ENCODE measurements around a stretch of chr5.

DNA sequence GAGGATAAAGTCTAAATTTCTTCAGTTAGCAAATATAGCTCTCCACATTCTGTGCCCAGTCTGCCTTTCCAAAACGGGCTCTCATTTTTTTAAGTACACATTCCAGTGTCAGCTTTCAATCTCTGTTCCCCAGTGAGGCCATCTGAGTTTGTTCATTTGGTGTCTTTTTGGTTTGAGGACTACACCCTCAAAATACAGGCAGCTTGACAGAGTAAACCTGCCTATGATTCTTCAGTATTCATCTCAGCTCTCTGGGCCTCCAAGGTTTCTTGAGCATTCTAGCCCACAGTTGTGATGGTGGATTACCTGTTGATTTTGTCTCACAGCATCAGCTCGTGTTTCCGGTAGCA is 55.7 kb downstream of the NR3C1 start:
- PRO-cap, 2 experiments, result no peak in any of the 2 experiments

- PRO-cap, 2 experiments, result no peak in any of the 2 experiments
Measured at GRCh38 chr5:143353905-143354605, 49.4 kb downstream of the NR3C1 start.

GRCh38 chr5:143401874-143402456 is 1.5 kb downstream of the NR3C1 start:
- PRO-cap, 2 experiments, result peak in 1 of 2 experiments; most common plus-strand start chr5:143402111 (in 1)

DNA sequence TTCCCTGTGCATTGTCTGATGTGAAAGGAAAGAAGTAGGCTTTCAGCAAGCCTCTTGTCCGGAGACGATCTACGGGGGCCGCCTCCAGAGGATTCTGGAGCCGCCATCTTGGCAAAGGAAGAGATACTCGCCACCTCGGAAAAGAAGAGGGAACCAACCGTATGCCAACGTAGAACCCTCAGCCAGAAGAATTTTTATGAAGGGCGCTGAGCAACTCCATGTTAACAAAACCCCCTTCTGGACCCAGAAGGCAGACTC is 2.0 kb upstream of the NR3C1 start:
- PRO-cap, 2 experiments, result no peak in any of the 2 experiments

DNA sequence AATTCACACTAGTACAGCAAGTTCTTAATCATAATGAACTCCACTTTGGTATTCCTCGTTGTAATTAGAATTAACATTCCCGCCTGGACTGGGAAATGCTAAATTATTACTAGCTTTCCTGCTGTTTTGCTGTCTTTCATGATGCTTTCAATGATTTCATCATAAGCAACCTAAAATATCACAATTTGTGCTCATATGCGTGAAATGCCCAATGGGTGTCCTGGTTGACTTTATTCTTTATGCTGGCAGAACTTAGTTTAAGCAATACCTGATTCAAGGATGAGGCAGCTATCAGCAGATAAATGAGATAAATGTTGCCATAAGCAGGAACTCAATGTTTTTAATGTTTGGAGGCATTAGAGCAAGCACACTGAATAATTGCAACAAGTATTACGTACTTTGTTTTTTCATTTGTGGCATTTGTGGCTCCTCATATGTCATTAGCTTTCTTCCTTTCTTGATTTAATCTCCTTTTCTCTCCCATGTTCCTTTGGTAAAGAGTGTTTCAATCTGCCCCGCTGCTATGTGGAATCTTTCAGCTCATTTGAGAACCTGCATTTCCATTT is 6.3 kb upstream of the NR3C1 start:
- PRO-cap, 2 experiments, result no peak in any of the 2 experiments

GRCh38 chr5:143417835-143418525 is 14.5 kb upstream of the NR3C1 start:
- PRO-cap, 2 experiments, result no peak in any of the 2 experiments

- PRO-cap, 2 experiments, result no peak in any of the 2 experiments
Measured at GRCh38 chr5:143582921-143583428, 179.5 kb upstream of the NR3C1 start.

GRCh38 chr5:143635044-143635626 is 176.8 kb upstream of the HMHB1 start:
- PRO-cap, 2 experiments, result no peak in any of the 2 experiments

DNA sequence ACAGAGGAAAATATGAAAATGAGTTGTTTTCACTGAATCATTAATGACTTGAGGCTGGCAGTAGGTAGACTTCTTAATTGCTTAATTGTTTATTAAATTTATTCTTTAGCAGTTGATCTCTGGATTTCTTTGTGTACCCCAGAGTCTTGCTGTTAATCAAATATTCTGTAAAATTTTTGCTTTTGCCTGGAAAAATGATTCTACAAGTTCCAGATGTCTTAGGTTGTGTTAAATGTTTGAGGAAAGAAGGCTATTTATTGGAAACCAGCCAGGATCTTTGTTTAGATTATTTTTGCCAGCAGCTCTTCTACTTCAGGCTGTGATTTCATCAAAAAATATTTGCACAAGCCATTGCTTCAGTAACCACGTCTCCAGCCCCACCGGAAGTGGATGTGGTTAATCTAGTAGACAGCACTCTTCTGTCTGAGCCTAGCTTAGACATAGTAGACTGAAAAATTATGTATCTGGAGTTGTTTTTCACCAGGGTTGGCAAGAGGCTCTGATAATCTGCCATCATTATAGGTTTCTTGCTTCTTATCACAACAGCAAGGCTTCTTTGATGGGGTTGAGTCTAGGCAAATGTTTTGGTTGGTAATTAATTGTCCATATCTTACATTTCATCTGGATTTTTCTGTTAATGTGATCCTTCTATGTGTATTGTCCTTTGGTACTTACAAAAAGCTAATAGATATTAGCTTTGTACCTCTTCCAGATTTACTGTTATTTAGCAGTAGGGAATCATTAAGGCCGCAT is 17.1 kb downstream of the KCTD16 start:
- PRO-cap, 2 experiments, result no peak in any of the 2 experiments

DNA sequence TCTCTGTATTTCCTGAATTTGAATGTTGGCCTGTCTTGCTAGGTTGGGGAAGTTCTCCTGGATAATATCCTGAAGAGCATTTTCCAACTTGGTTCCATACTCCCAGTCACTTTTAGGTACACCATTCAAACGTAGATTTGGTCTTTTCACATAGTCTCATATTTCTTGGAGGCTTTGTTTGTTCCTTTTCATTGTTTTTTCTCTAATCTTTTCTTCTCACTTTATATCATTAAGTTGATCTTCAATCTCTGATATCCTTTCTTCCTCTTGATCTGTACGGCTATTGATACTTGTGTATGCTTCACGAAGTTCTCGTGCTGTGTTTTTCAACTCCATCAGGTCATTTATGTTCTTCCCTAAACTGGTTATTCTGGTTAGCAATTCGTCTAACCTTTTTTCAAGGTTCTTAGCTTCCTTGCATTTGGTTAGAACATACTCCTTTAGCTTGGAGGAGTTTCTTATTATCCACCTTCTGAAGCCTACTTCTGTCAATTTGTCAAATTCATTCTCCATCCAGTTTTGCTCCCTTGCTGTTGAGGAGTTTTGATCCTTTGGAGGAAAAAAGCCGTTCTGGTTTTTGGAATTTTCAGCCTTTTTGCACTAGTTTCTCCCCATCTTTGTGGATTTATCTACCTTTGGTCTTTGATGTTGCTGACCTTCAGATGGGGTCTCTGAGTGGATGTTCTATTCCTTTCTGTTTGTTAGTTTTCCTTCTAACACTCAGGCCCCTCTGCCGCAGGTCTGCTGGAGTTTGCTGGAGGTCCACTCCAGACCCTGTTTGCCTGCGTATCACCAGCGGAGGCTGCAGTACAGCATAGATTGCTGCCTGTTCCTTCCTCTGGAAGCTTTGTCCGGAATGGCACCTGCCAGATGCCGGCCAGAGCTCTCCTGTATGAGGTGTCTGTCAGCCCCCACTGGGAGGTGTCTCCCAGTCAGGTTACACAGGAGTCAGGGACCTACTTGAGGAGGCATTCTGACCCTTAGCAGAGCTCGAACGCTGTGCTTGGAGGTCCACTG is 188.8 kb downstream of the PRELID2 start:
- PRO-cap, 2 experiments, result no peak in any of the 2 experiments

- PRO-cap, 2 experiments, result no peak in any of the 2 experiments
Measured at GRCh38 chr5:145754469-145755019, 80.6 kb downstream of the PRELID2 start.

- PRO-cap, 2 experiments, result no peak in any of the 2 experiments
Measured at GRCh38 chr5:145939254-145940060, 3.1 kb downstream of the SH3RF2 start.

GRCh38 chr5:146428564-146429166 is 18.5 kb upstream of the TCERG1 start:
- PRO-cap, 2 experiments, result no peak in any of the 2 experiments

DNA sequence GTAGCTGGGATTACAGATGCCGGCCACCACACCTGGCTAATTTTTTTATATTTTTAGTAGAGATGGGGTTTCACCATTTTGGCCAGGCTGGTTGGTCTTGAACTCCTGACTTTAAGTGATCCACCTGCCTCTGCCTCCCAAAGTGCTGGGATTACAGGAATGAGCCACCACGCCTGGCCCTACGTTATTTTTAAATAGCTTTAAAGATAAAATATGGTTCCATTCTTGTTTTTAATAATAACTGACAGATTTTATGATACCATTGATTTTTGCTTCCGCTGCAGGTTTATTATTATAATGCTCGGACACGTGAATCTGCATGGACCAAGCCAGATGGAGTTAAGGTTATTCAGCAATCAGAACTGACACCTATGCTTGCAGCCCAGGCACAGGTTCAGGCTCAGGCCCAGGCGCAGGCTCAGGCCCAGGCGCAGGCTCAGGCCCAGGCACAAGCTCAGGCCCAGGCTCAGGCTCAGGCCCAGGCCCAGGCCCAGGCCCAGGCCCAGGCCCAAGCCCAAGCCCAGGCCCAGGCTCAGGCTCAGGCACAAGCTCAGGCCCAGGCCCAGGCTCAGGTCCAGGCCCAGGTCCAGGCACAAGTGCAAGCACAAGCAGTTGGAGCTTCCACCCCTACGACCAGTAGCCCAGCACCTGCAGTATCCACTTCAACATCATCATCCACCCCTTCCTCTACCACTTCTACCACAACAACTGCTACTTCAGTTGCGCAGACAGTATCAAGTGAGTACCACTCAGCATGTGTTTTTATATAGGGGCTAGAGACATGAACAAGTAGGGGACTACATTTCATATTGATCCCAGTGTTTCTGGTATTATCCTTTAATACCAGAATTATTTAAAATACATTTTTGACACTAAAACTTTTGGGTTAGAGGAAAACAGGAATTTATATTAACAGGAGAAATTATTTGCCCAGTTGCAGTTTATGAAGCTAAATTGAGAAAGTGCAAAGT is 11.8 kb downstream of the TCERG1 start:
- PRO-cap, 2 experiments, result no peak in any of the 2 experiments

DNA sequence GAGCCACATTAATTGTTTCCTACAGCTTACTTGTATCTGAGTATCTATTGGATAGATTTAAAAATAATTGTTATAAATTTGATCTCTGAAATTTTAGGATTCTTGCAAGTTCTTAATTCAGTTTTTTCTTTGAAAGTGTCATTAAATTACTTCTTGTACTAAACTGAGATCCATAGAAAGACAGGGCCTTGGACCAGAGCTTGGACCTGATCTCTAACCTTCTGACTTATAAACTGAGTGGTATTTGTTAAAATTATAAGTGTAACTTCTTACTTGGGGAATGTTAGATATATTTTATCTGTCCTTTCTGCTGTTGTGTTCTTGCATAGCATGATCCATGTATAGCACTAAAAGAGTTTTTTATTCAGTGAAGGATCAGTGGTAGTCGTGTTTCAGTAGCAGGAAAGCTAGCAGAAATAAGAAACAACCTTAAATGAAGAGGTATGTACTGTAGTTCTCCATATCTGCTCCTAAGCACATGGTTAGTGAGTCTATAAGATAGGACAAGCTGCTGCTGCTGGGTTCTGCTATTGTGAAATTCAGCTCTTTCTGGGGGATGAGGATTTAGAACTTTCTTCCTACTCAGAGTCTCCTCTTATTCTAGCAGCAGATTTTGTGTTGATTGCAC is 23.8 kb downstream of the TCERG1 start:
- PRO-cap, 2 experiments, result no peak in any of the 2 experiments

GRCh38 chr5:146667622-146668146 is 151.7 kb upstream of the GPR151 start:
- PRO-cap, 2 experiments, result peak in 1 of 2 experiments; most common plus-strand start chr5:146667887 (in 1); most common minus-strand start chr5:146667755 (in 1)

GRCh38 chr5:146919156-146919771 is 40.7 kb upstream of the PPP2R2B start:
- PRO-cap, 2 experiments, result no peak in any of the 2 experiments

GRCh38 chr5:147503836-147504404 is 5.9 kb downstream of the DPYSL3 start:
- PRO-cap, 2 experiments, result peak in 1 of 2 experiments; most common plus-strand start chr5:147504145 (in 1)

GRCh38 chr5:147645238-147645560 is 135.3 kb upstream of the DPYSL3 start:
- PRO-cap, 2 experiments, result no peak in any of the 2 experiments

DNA sequence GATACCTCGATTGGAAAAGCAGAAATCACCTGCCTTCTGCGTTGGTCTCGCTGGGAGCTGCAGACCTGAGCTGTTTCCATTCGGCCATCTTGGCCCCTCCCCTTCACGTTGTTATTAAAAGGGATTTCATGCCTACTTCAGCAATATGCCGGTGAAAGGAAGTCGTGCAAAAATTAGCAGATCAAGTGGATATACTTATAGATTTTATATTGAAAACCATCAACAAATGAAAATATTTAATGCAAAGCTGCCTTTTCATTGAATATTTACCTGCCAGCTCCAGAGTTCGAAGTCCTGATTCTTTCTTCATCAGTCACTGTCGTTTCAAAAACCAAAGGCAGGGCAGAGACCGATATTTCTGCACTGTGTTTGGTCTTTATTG is 123.1 kb downstream of the JAKMIP2 start:
- PRO-cap, 2 experiments, result no peak in any of the 2 experiments

Data from heart right ventricle (tissue), 2 donors.